ENCODE measurements around a stretch of chr15.

- PRO-cap, result no peak
Measured at GRCh38 chr15:20226246-20226577, 315.4 kb downstream of the GOLGA6L6 start.

DNA sequence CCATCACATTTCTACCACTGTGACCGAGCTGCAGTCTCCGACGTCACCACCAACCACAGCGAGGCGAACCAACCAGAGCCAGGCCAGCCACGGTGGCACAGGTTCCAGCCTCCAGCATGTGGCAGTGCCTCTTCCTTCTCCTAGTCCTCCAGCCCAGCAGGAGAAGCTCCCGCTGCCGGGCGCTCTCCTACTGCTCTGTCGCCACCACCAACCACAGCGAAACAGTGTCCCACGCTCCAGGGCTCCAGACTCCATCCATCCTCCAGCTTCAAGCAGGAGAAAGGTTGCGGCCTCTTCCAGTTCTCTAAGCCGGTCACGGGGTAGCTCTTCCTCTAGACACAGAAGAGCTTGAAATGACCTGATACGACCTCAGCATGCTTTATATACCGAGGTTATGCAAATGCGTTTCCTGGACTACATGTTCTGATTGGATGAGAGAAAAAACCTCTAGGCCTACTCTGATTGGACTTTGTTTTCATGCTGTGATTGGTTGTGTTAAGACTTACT is 177.7 kb downstream of the POTEB3 start:
- PRO-cap, result no peak

DNA sequence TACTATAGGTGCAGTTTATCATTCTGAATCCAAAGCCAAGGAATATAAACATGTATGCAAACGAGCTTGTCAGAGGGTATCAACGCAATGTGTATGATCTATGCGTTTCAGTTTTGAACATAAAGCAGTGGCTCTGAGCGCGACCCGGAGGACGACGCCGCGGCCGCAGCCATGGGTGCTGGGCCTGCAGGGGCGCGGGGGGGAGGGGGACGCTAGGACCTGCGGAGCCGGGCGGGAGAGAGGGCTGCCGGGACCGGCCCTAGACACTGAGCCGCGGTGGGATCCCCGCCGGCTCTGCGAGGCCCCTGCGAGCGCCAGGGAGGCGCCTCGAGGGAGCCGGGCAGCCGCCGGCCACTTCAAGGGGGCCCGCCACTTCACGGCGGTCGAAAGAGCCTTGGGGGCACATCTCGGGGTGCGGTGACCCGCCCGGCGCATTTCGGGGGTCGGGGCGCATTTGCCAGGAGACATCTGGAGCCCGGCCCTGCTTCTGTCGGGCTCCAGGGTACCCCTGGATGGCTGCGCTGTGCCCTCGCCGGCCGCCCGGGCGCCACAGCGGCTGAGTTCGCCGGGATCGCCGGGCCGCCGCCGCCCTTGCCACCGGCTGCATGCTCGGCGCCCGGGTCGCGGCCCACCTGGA is 72.0 kb upstream of the NIPA1 start:
- PRO-cap, result no peak

- PRO-cap, result no peak
Measured at GRCh38 chr15:22786869-22787222, 402 bp downstream of the NIPA1 start.

GRCh38 chr15:22823824-22824603 is 14.5 kb upstream of the NIPA2 start:
- PRO-cap, result no peak

DNA sequence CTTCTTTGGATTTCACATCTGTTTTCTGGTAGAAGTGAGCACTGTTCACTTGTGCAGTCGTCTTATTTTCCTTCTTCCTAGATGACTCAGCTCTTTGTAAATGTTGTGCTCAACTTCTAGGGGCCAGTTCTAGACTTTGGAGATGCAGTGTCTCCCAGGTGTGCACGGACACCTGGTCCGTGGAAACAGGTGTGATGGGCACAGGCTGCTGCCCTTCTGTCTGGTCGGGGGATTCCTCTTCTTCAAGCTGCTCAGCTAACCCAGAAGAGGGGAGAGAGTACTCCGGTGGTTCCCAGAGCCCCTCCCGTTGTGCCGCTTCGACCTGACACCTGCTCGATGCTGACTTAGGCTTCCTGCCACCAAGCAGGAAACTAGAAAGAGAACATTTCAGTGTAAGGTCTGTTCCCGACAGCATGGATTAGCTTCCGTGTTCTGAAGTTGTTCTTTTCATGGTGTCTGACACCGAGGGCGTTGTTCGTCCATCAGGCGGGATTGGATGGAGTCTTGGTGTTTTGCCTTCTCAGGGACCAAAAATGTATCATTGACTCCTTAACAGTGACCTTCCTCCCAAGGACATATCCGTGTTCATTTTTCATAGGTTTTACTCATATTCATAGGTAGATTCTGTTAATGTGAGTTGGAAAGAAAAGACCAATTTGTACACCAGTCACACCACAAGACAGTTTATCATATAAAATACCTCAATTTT is 10.7 kb upstream of the NIPA2 start:
- PRO-cap, result no peak

DNA sequence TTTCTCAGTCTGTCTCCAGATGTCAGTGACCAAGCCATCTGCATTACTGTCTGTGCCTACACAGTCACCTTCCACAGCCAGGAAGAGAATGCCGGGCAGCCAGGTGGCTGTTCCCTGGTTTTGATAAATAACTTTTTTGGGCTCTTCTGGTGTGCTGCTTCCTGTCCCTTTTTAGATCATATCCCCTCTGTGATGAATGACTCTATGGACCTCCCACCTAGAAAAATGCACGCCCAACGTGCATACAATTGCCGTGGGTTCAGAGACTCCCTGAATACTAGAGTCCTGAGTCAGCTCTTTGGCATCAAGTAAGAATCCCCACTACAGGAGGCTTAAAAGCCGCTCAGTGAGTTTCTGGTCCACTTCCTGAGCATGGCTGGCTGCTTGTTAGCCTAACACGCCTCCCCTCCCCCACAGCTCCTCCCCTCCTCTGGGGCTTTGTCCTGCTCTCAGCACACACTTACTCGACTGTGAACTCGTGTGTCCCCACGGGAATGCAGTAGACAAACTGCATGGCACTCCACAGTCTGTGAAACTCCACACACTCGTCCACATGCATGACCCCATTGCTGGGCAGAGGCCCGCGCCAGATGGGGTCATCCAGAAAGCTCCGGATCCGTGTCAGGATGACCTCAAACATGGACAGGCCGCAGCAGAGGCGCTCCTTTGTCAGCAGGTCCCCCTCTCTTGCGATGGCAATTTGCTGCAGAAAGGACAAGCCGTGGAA is 34.7 kb downstream of the NIPA2 start:
- PRO-cap, result no peak

DNA sequence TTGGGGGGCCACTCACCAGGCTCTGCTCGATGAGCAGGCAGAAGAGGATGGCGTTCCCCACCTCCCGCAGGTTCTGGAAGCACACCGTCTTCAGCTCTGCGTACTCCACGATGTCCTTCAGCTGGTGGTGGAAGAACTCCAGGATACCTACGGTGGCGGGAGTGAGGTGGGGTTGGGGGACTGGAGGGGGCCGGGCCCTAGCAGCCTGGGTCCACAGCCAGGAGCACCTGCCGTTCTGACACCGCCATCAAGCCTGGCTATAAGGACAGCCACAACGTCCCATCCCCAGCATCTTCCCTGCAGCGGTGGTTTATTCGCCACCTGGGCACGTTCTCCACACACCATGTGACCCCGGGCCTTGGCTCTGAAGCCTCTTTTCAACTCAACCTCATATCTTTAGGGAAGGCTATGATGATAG is 41.4 kb downstream of the NIPA2 start:
- PRO-cap, result no peak

DNA sequence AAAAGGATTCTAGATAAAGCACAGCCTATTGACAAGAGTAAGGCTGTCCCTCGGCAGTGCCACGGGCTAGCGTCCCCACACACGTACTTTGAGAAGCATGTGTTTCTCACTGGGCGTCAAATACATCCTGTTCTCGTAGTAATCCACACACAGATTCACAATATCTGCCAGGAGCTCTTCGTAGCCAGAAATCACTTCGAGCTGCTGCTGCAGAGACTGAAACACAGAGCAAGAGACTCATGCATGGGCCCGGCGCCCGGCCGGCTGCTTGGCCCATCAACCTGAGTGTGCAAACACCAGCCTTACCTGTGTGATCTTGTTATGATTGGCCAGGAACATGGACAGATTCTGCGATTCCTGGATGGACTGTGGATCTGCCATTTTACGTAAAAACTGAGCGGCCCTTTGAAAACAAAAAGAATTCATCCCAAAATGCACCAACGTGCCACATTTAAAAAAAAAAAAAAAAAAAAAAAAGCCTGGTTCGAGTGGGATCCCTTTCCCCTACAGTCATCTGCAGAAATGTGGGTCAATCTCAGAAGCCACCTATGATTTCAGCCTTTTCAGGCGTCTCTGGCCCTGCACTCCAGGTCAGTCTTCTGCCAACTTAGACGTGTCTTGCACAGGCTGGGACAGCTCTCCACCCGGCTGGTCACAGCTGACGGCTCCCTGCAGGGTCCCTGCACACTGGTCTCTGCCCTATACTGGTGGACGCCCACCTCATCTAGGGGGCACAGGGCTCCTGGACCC is 40.9 kb downstream of the CYFIP1 start:
- PRO-cap, result no peak

- PRO-cap, result unidirectional peak, minus-strand start at chr15:23477784
Measured at GRCh38 chr15:23477729-23477951, 30.6 kb upstream of the GOLGA6L2 start.

GRCh38 chr15:23570418-23570882 is 5.0 kb downstream of the MKRN3 start:
- PRO-cap, result no peak

DNA sequence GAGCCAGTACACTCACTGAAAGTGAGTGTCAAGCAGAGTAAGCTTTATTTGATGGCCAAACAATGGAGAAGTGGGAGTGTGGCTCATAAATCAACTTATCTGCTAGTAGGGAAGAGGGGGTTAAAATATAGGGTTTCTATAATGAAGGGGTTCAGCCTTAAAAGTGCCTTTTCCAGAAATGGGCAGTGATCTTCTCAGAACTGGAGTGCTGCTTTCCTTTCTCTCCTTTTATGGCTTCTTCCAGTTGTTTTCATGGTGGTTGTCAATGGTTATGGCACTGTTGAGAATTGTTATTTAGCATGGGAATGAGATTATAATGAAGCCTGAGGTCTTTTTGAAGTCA is 20.9 kb upstream of the NDN start:
- PRO-cap, result no peak

DNA sequence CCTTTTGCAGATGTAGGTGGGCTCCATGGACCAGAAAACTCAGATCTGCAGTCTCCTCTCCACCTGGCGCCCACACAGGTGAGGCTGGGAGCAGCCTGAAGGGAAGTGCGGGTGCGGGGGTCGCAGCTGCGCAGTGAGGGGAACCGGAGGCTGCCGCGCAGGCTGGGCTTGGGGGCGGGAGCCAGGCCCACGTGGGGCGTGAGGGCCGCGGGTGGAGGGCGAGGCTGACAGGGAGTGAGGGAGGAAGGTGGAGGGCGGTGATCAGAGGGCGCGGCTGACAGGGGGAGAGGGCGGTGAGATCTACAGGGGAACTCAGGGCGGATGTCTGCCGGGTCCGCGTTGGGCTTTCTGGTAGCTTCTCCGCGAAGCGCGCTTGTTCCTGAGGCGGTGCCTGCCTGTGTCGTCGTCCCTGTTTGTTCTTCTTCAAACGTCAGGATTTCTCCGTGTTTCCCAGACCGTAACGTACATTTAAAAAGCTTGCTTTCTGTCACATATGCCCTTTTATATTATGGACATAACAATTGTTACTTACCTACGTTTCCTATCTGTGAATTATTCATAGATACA is 414.4 kb upstream of the NDN start:
- PRO-cap, result no peak

DNA sequence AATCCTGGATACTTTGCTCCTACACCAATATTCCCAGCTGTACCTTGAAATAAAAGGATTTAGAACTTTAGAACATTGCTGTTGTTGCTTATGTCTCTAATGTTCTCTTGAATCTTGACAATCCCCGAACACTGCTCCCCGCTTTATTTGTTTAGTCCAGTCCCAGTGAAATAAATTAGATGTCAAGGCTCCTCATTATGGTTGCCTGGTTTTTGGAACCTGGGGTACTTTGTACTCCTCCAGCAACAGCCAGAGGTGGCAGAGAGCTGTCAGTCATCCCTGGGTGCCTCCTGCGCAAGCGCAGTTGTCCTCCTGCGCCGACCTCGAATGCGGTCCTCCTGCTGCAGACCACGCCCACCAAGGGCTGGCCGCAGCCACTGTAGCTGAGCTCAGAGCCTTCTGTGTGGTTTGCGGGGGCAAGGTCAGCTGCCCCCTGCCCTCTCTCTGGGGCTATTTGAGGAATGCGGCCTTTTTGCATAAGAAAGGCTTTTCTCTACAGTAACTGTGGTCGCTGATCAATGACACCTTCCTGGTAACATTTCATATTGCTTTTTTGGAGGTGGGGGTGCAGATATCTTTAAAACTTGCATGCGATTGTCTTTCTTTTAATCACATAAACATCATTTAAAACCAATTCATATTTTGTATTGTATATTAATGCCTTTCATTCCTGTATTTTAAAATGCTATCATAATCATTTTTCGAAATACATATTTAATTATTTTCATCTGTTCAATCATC is 131.3 kb upstream of the SNRPN start:
- PRO-cap, result no peak

DNA sequence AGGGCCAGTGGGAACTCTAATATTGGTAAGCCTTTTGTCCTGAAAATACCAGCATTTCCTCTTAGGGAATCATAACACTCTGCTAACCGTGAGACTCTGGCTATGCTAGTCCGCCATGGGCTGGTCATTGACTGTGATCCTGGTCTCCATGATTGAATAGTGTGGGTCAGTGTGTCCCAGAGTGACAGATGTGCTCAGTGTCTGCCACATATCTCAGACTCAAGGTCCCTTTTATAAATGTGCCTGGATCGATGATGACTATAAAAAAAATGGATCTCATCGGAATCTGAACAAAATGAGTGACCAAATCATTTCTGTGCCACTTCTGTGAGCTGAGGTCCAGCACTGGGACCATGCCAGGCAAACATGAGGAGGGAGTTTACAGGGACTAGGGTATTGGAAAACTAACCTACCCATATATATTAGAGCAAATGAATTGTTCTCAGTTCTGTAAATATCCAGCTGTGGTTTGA is 144.5 kb downstream of the SNRPN start:
- PRO-cap, result no peak

DNA sequence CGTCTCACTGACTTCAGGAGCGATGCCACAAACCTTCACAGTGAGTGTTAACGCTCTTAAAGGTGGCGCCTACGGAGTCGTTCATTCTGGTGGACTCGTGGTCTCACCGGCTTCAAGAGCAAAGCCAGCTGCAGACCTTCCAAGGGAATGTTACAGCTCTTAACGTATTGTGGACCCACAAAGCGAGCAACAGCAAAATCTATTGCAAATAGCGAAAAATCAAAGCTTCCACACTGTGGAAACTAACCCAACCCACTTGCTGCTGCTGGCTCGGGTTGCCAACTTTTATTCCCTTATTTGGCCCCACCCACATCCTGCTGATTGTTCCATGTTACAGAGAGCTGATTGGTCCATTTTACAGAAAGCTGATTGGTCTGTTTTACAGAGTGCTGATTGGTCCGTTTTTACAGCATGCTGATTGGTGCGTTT is 64.4 kb upstream of the UBE3A start:
- PRO-cap, result no peak

DNA sequence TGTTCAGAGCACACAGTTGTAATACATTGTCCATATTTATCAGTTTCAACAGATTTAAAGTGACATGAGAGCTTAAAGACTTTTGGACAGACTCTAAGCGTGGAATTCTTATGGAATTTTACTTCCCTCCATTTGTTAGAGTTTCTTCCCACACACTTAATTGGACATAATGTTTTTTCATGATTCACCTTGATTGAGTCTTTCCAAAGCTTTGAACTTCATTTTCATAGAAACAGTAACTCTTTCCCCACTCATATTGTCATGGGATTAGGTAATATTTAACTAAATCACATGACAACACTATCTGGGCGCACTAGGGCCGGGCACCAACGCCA is 193.0 kb upstream of the UBE3A start:
- PRO-cap, result no peak

DNA sequence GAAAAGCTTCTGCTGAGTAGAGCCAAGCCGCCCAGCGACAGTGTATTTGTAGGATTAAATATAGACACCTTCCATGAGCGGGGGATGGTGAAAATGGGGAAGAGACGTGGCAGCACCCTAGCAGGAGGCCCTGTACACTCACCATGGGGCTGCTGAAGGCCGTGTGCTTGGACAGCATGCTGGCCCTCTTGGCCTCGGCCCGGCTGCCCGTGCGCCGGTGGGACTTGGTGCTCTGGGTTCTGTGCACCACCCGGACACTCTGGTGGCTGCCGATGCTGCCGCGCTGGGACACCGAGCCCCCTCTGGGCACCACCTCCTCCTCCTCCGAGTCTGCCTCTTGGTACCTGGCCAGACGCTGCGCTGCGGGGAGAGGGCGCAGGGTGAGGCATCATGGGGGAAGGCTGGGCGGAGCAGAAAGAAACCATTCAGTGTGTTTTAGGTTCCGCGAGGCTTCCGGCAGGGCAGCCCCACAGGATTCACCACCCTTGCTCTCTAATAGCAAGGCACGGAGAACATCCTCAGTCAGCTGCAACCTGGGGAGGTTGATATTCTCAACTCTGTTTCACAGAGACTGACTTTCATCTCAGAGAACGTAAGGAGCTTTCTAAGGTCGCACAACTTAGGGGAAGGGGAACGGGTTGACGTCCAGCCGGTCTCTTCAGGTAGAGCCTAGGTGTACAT is 144.9 kb downstream of the ATP10A start:
- PRO-cap, result no peak

DNA sequence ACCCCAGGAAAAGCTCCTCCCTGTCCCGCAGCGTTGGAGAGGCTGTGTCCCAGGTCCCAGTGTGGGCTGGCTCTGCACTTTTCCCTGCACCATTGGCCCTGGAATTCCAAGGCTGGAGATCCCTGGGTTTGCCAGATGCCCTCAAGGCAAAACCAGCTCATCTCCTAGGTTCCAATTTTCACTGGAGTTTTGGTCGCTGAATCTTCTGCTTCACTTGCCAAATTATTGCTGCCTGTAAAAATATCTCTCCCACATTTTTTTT is 150.8 kb upstream of the ATP10A start:
- PRO-cap, result no peak

GRCh38 chr15:27064264-27064680 is 93.3 kb downstream of the GABRG3 start:
- PRO-cap, result no peak

Data from Metastatic Lung Carcinoma in the Adrenal Gland (tissue), 1 donor.